Thoracic aorta (tissue), 1 donor: ENCODE results near the genes PLXNC1, NTN4 and ELK3.

- RAMPAGE, long total RNA, result no peak
Measured at GRCh38 chr12:93737940-93738972, 61.1 kb downstream of the CRADD start.

DNA sequence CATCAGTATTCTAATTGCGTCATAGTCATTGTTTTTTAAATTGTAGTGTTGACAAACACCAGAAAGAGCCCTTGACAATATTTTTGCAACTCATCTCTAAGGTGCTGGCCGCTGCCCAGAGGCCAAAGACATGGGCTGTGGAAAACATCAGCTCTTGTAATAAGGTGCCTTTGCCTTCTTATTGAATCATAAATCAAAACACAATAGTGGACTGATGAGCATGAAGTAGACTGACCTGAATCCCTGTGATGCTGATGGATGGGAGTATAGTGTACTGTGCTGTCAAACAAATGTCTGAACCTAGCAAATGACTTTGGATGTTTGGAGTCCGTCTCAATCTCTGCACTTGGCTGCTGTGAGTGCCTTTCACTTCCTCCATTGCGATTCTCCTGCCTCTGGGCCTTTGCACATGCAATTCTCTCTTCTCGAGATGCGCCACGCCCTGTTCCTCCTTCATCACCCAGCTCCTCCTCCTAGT, 171.1 kb downstream of the CRADD start:
- RAMPAGE, long total RNA, result no peak

- RAMPAGE, long total RNA, result no peak
Measured at GRCh38 chr12:93892171-93893168, 215.3 kb downstream of the CRADD start.

- RAMPAGE, long total RNA, result no peak
Measured at GRCh38 chr12:94075317-94076009, 72.9 kb upstream of the PLXNC1 start.

DNA sequence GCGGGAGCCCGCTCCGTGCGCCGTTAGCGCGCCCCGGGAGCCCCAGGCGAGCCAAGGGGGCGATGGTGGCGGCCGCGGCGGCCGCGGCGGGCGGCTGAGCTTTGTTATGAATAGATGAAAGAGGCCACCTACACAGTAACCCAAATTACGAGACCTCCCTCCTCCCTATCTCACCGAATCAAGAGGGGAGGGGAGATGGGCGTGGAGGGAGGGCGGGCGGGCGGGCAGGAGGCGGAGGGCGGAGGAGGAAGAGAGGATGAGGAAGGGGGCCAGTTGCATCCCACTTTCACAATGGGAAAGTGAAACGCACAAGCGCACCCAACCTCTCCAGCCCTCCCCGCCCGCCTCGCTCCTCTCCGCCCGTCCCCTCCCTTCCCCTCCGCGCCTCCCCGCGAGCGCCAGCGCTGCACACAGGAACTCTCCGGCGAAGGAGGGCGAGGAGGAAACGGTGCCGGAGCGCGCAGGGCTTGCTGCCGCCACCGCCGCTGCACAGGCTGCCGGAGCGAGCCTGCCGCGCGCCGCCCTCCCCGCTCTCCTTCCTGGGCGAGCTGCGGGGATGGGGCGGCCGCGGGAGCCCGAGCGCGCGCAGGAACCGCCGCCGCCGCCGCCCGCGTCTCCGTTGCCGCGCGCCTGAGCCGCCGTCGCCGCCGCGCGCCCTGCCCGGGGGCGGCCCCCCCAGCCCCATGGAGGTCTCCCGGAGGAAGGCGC, at the start of gene PLXNC1:
TSS of gene PLXNC1 (plus strand) at position 289 of the 708 bp plus-strand sequence.
- RAMPAGE, long total RNA, result no peak

DNA sequence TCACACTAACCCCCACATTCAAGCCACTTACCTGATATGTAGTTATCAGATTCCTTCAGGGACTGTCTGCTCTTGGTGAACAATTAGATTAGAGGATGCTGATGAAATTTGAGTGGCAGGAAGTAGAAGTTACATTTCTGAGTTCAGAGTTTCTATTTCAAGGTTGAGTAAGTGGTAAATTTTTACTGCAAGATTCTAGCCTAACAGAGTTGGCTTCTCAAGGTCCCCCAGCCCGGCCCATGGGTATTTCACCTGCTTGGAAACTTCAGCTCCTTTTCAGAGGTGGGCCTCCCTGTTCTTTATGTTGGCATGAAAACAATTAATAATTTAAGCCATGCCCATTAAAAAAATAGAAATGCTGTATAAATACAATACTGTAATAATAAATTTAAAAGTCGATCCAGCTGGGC, 56.5 kb downstream of the PLXNC1 start:
- RAMPAGE, long total RNA, result no peak

GRCh38 chr12:94260499-94261095, 112.2 kb downstream of the PLXNC1 start:
- RAMPAGE, long total RNA, result no peak

GRCh38 chr12:94336140-94336410, 123.6 kb downstream of the CEP83 start:
- RAMPAGE, long total RNA, result no peak

DNA sequence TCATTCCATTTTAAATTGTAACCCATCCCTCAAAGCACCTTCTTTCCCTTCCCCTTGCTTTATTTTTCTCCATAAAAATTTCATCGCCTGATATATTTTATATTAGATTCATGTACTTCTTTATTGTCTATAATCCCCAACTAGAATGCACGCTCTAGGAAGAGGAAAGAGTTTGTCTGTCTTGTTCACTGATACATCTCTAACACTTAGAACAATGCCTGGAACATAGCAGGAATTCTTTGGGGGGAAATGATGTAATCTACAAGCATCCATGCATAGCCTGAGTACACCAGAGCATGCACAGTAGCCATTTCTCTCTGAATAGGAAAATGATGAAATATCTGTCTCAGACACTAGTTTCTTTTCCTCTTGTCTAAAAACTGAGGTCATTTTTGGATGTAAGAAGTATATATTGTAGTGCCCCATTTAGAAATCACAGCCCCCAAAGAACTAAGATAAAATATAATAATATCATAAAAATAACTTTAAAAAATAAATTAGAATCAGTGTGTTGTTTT, 155.4 kb upstream of the TMCC3 start:
- RAMPAGE, long total RNA, result no peak

GRCh38 chr12:94941467-94942019, 62.0 kb downstream of the NDUFA12 start:
- RAMPAGE, long total RNA, result no peak

DNA sequence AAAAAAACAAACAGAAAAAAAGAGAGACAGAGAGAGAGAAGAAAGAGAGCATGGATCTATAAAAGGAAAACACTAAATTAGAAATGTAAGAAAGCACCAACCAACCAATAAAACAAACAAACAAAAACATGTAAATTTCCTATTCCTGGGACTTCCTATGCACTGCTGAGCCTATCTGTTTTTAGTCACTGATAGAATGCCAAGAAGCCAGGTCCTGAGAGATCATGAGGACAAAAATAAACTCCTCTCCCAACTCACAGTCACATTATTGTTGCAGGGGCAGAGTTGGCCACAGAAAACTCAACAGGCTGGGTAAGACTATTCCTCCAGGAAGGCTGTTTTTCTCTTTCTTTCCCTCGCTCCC, 55.9 kb upstream of the METAP2 start:
- RAMPAGE, long total RNA, result no peak

GRCh38 chr12:95573698-95574628, 22.7 kb upstream of the USP44 start:
- RAMPAGE, long total RNA, result no peak

DNA sequence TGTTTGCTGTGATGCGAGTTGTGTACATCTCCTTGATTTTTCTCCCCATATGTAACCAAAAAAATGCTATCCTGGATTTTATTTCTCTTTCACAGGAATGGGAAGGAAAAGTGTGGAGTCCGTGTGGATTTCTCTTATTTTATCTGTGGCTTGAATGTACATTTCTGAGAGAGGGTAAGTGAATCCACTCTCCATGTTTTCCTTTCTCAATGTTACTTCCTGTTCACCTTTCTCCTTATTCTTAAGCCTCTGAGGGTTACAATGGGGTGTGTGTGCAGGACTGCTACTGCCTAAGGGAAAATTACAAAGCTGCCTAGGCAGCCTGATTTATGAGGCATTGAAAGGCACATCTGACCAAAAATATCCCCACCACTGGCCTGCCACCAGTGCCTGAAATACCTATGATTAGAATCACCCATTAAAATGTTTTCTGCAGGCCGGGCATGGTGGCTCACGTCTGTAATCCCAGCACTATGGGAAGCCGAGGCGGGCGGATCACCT, 98.0 kb upstream of the USP44 start:
- RAMPAGE, long total RNA, result no peak

- RAMPAGE, long total RNA, result no peak
Measured at GRCh38 chr12:95663549-95664099, 112.3 kb upstream of the USP44 start.

DNA sequence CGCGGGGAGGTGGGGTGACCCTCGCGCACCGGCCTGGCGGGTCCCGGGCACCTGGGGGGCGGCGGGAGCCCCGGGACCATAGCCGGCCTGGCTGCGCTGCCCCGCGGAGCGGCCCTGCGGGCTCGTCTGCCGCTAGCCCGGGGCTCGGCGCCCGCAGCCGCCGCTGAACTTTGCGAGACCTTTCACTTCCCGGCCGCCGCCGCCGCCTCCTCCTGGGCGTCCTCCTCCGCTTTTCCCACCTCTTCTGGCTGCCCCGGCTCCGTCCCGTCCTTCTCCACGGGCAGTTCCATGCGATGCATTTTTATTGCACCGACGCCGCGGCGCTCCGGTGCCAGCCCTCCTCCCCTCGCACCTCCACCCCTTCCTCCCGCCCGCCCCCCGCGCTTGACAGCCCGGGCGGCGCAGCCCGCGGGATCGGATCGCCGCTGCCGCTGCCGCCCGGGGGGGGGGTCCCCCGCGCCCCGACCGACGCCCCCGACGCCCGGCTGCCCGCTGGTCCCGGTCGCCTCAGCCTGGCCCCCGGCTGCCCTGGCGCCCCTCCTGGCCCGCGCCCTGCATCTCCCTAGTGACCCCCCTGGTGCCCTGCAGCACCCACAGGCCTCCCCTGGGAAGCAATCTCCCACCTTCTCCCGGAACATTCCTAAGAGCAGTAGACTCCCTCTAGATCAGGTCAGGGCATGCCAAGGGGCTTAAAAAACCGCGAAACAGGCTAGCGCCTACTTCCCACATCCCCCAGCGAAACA, at the start of gene NTN4:
TSS of gene NTN4 (minus strand) at position 276 of the 743 bp plus-strand sequence.
- RAMPAGE, long total RNA, result start-site peak on the minus strand centred at position 318 of the sequence, 88 bp wide, 28 reads

GRCh38 chr12:95842339-95842820, 16.4 kb upstream of the SNRPF start:
- RAMPAGE, long total RNA, result no peak

DNA sequence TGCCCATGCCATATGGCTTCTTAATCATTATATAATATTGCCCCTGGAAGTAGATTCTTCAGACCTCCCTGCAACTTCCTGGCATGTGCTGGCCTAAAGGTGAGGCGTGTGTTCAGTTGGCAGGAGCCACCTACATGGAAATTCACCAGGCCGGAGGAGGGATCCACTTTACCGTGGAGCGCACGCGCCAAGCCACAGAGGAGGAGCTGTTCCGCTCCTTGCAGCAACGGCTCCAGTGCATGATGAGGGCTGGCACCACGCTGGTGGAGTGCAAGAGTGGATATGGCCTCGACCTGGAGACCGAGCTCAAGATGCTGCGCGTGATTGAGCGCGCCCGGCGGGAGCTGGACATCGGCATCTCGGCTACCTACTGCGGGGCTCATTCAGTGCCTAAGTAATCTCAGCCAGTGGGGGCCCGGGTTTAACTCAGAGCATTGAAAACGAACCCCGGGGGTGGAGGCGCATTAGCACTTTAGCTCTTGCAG, 13.5 kb downstream of the AMDHD1 start:
- RAMPAGE, long total RNA, result no peak

DNA sequence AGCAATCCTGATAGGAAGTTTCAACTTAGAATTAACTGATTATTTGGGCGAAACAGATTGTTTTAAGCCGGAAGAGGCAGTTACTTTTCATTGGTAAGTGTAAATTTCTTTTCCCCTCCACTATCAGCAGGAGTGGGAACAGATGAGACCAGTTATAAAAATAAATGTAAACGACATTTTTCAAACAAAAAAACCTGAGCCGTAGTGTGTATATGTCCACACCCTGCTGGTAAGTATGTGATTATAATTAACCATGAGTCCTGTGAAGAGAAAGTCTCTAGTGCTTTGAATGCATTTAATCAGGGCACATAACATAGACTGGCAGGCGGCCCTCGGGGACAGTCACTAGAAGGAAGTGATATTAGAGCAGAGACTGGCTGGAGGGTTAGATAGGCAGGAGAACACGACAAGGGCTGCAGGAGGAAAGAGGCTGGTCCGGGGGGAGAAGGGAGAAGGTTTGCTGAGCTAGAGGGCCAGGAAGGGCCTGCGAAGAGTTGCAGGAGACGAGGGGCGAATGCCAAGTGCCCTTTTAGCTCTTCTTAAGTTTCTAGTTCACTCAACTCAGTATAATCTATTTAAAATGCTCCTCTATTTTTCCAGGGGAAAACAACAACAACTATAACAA, 23.9 kb upstream of the ELK3 start:
- RAMPAGE, long total RNA, result no peak

- RAMPAGE, long total RNA, result no peak
Measured at GRCh38 chr12:96193775-96194803, at the start of gene ELK3. ELK3 (plus strand) TSS chr12:96194375.

- RAMPAGE, long total RNA, result no peak
Measured at GRCh38 chr12:96223357-96224230, 29.4 kb downstream of the ELK3 start.